Right lobe of liver (tissue), 4 donors: ENCODE measurements around a stretch of chr3.

GRCh38 chr3:71689833-71690600 is 35.2 kb downstream of the EIF4E3 start:
- PRO-cap, 4 experiments, result no peak in any of the 4 experiments
- RAMPAGE, long total RNA, 2 experiments, result no peak in any of the 2 experiments

- PRO-cap, 4 experiments, result no peak in any of the 4 experiments
- RAMPAGE, long total RNA, 2 experiments, result no peak in any of the 2 experiments
Measured at GRCh38 chr3:71755224-71755557, 1.5 kb downstream of the GPR27 start.

GRCh38 chr3:72173980-72174455 is 389.1 kb upstream of the PROK2 start:
- PRO-cap, 4 experiments, result no peak in any of the 4 experiments
- RAMPAGE, long total RNA, 2 experiments, result no peak in any of the 2 experiments

- PRO-cap, 4 experiments, result peak in 4 of 4 experiments; most common plus-strand start chr3:72190236 (in 4); most common minus-strand start chr3:72190095 (in 3)
- RAMPAGE, long total RNA, 2 experiments, result no peak in any of the 2 experiments
Measured at GRCh38 chr3:72189832-72190341, 404.9 kb upstream of the PROK2 start.

DNA sequence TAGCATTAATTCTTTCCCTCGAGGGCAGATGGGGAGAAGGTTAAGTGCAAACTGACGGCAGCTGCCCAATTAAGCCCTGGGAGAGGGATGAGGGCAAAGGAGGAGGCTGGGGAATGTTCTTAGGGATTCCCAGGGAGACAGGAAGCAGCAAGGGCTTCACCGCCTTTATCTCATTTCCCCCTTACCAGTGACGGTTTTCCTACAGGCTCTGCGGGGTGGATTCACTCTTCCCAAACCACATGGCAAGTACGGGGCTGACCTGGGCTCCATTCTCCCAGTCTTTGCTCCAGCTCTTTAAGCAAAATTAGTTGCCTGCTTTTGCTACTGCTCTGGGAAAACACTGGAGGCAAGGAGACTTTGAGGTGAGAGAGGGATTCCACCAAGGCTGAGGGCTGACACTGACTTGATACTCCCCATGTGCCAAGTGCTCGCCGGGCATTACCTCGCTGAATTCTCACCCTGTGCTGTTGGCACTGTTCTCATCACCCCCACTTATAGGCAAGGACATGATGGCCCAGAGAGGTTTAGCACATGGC is 519.1 kb upstream of the PROK2 start:
- PRO-cap, 4 experiments, result no peak in any of the 4 experiments
- RAMPAGE, long total RNA, 2 experiments, result no peak in any of the 2 experiments

GRCh38 chr3:72446104-72447370 is 401.7 kb downstream of the SHQ1 start:
- PRO-cap, 4 experiments, result peak in 4 of 4 experiments; most common plus-strand start chr3:72446965 (in 4); most common minus-strand start chr3:72447058 (in 2)
- RAMPAGE, long total RNA, 2 experiments, result no peak in any of the 2 experiments

- PRO-cap, 4 experiments, result peak in 3 of 4 experiments; most common plus-strand start chr3:72483185 (in 2); most common minus-strand start chr3:72483006 (in 3)
- RAMPAGE, long total RNA, 2 experiments, result no peak in any of the 2 experiments
Measured at GRCh38 chr3:72482788-72483363, 365.4 kb downstream of the SHQ1 start.

- PRO-cap, 4 experiments, result peak in 2 of 4 experiments; most common plus-strand start chr3:72822353 (in 1); most common minus-strand start chr3:72822243 (in 2)
- RAMPAGE, long total RNA, 2 experiments, result no peak in any of the 2 experiments
Measured at GRCh38 chr3:72821870-72822528, 26.2 kb downstream of the SHQ1 start.

- PRO-cap, 4 experiments, result no peak in any of the 4 experiments
- RAMPAGE, long total RNA, 2 experiments, result no peak in any of the 2 experiments
Measured at GRCh38 chr3:72886835-72887190, 1.0 kb upstream of the GXYLT2 start.

- PRO-cap, 4 experiments, result no peak in any of the 4 experiments
- RAMPAGE, long total RNA, 2 experiments, result no peak in any of the 2 experiments
Measured at GRCh38 chr3:72967468-72967974, 29.1 kb upstream of the PPP4R2 start.

DNA sequence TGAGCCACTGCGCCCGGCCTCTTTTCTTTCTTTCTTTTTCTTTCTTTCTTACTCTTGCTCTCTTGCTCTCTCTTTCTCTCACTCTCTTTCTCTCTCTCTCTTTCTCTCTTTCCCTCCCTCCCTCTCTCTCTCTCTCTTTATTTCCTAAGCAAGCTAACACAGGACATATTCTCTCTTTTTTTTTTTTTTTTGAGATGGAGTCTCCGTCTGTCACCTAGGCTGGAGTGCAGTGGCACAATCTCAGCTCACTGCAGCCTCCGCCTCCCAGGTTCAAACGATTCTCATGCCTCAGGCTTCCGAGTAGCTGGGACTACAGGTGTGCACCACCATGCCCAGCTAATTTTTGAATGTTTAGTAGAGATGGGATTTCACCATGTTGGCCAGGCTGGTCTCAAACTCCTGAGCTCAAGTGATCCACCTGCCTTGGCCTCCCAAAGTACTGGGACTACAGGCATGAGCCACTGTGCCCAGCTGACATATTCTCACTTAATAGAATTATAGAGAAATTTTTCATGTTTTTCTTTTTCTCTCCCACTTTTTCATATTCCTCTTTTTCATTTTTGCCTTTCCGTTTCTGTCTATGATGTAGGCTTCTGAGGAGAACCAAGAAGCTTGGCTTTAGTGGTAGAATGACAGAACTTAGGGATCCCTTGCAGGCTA is 17.0 kb upstream of the PPP4R2 start:
- PRO-cap, 4 experiments, result no peak in any of the 4 experiments
- RAMPAGE, long total RNA, 2 experiments, result no peak in any of the 2 experiments

GRCh38 chr3:73511537-73511985 is 113.2 kb downstream of the PDZRN3 start:
- PRO-cap, 4 experiments, result no peak in any of the 4 experiments
- RAMPAGE, long total RNA, 2 experiments, result no peak in any of the 2 experiments

- PRO-cap, 4 experiments, result no peak in any of the 4 experiments
- RAMPAGE, long total RNA, 2 experiments, result no peak in any of the 2 experiments
Measured at GRCh38 chr3:73513269-73513925, 111.3 kb downstream of the PDZRN3 start.

- PRO-cap, 4 experiments, result no peak in any of the 4 experiments
- RAMPAGE, long total RNA, 2 experiments, result no peak in any of the 2 experiments
Measured at GRCh38 chr3:73521822-73522236, 102.9 kb downstream of the PDZRN3 start.

- PRO-cap, 4 experiments, result no peak in any of the 4 experiments
- RAMPAGE, long total RNA, 2 experiments, result no peak in any of the 2 experiments
Measured at GRCh38 chr3:73571196-73572032, 53.3 kb downstream of the PDZRN3 start.

DNA sequence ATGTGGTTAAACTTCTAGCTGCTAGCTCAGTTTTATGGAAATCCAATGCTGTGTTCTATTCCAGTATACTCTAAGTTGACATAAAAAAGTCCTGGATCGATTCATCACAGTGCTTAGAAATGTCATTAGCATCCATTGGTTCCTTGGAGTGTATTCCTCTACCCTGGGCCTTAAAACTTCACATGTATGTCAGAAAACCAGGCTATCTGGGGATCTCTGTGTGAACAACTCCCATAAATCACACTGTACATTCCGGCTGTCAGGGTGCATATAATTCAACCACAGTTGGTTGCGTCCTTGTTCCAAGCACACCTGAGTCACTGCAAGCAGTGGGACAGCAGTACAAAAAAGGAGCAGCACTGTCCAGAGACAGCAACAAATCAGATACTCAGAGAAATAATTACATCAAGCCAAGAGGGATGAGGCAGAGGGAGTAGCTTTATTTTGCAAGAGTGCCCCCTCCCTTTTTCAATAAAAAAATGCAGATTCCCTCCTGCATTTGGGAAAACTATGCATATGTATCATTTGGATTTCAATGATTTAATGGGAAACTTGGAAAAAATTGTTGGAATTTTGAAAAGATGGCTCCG is 52.3 kb downstream of the PDZRN3 start:
- PRO-cap, 4 experiments, result no peak in any of the 4 experiments
- RAMPAGE, long total RNA, 2 experiments, result no peak in any of the 2 experiments

- PRO-cap, 4 experiments, result no peak in any of the 4 experiments
- RAMPAGE, long total RNA, 2 experiments, result no peak in any of the 2 experiments
Measured at GRCh38 chr3:73766559-73767445, 142.1 kb upstream of the PDZRN3 start.

GRCh38 chr3:73786247-73786965 is 161.7 kb upstream of the PDZRN3 start:
- PRO-cap, 4 experiments, result no peak in any of the 4 experiments
- RAMPAGE, long total RNA, 2 experiments, result no peak in any of the 2 experiments

- PRO-cap, 4 experiments, result no peak in any of the 4 experiments
- RAMPAGE, long total RNA, 2 experiments, result no peak in any of the 2 experiments
Measured at GRCh38 chr3:75361981-75362472, 302.1 kb upstream of the FRG2C start.

DNA sequence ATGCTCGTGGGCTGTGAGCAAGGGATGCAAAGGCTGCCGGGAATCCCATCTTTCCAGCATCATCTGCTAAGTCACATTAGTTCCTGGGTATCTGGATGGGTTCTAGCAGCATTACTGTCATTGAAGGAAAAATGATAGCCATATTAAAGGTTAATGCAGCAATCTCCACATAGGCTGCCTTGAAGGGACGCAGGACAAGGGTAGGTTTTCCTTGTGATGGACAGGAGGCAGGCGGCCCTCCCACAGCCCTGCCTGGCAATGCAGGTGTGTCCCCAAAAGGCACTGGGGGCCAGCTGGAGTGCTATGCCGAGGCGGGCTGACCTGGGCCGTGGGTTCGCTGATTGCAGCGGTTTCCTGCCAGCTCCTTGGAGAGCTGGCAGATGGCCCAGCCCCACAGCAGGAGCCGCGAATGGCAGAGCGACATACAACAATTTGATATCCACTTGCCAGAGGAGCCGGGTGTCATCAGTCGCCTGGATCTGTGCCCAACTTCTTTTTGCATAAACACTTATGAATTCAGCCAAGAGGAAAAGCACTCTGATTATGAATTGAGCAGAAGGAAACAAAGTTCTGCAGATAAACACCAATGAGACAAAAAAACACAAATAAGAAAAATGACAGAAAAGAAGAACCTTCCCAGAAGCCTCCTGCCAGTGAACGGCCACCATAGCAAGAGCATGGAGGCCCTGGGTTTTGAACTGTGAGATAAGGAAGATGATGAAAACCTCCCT is 210.8 kb upstream of the FRG2C start:
- PRO-cap, 4 experiments, result no peak in any of the 4 experiments
- RAMPAGE, long total RNA, 2 experiments, result no peak in any of the 2 experiments